Skeletal muscle satellite cell (primary cell): ENCODE measurements around a stretch of chr1.

DNA sequence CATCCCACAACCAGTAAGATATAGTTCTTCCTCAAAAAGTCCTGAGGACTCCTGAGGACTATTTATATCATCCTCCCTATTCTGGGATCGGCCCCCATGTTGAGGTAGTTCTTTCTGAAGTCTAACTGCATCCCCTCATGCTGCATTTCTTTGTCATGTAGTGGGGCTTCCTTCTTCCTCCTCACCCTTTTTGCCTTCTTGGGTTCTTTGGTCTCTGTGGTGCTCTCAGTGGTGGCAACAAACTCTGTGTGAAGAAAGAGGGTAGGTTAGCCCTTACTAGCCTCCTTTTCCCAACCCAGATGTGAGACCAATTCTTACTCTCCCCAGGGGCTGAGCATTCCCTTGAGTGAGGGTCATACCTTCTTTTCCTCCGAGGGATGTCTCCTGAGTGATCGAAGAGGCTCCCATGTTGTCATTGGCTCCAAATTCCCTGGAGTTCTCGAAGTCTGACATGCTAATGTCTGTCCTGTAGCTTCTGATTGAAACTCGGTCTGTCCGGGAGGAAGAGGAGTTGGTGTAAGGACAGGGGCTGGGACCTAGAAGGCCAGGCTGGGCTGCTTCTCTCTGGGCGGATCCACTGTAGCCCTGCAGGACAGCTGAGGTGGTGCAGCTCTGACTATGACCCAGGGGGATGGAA, 9.7 kb upstream of the FCMR start:
- CAGE, long polyA plus RNA = no peak

DNA sequence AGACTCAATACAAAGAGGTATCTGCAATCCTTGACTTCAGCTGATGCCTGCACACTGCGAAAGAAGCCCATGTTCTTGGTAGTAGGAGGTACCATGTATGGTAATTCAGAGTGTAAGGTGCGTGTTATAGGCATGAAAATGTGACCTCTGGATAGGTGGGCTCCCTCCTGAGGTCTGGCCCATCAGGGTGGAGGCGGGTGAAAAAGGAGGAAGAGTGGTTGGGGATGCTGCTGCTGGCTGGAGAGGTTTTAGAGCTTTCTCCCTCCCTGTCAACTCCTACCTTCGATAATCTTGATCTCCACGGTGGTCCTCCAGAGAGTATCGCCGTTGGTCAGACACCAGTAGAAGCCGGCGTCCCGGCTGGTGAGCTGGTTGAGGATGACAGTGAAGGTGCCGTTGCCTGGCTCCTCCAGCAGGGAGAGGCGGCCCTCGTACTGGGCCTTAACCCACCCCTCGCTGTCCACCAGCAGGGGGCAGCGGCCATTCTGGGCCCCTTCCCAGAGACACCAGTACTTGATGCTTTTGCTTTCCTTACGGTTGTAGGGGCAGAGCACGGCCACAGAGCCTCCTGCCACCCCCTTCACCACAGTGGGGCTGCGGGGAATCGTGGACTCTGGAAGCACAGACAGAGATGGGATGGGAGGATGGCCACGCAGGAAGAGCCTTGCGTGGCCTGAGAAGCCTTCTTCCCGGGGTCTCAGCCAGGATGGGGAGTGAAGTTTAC, 10.9 kb downstream of the PIGR start:
- CAGE, long polyA plus RNA = no peak

GRCh38 chr1:207021542-207022672, 10.6 kb downstream of the C1orf116 start:
- CAGE, long polyA plus RNA = no peak

- CAGE, long polyA plus RNA = no peak
Measured at GRCh38 chr1:207042841-207043664, 8.0 kb downstream of the YOD1 start.

- CAGE, long polyA plus RNA = no peak
Measured at GRCh38 chr1:207483672-207483871, 12.4 kb upstream of the CR1 start.

DNA sequence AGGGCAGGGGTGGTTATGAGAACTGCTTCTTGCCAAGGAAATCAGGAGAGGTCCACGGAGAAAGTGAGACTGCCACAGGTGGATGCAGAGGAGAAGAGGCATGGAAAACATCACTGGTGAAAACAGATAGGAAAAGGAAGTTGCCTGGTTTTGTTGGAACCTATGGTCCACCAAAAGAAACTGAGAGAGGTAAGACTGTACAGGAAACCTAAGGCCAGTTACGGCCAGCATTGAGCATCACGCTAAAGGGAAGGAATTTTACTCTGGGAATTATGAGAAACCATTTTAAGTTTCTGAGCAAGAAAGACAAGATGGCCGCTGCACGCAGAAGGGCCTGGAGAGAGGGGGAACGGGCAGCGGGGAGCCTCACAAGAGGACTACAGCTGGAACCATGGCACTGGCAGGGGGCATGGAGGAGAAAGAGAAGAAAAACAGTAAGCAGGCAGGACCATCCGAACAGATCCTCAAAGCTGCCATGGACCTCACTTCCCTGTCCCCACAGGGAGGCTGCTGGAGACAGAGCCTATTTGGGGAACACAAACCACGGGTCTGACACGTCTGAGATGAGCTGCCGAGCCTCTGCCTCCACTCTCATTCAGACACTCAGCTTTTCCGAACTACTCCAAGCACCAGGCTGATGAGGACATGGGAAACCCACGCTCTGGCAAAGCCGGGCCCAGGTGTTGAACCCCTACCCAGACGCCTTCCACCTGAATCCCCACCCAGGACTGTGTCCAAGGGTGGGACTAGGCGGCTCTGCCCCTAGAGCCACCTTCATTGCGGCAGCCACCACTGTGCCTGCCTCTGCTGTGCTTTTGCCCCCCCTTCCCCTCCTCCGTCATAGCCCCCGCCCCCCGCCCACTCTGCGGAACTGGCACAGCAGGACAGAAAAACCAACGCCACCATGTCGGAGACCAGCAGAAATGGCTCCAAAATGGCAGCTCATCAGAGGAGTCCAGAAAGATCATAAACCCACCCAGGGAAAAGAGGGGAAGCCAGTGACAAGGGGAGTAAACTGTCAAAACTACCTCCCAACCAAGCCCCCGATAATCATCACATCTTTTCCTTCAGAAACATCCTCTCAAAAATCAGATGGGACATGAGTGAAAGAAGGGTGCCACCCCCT, 69.0 kb downstream of the CD46 start:
- CAGE, long polyA plus RNA = no peak

DNA sequence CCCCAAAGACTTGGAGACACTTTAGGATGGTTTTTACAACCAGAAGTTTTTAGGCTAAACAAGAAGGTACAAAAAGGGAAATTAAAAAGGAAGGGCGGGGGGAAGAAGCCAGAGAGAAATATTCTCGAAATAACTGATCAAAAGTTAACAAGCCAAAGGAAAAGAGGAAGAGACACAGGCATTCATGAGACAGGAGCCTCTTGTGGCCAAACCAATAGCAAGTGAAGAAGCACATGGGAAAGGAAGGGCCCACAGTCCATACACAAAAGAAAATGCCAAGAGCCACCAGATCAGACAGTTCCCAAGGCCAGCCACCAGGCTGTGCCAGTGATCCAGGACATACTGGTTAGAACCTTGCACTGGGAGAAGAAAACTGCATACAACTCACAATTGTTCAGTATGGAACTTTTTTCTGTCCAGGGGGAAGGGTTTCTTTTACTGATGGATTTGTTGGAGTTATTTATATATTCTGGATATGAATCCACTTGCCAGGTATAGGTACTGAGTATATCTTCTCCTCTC, 76.7 kb downstream of the CD46 start:
- CAGE, long polyA plus RNA = no peak

GRCh38 chr1:207848052-207848901, 62.6 kb downstream of the CD34 start:
- CAGE, long polyA plus RNA = no peak

DNA sequence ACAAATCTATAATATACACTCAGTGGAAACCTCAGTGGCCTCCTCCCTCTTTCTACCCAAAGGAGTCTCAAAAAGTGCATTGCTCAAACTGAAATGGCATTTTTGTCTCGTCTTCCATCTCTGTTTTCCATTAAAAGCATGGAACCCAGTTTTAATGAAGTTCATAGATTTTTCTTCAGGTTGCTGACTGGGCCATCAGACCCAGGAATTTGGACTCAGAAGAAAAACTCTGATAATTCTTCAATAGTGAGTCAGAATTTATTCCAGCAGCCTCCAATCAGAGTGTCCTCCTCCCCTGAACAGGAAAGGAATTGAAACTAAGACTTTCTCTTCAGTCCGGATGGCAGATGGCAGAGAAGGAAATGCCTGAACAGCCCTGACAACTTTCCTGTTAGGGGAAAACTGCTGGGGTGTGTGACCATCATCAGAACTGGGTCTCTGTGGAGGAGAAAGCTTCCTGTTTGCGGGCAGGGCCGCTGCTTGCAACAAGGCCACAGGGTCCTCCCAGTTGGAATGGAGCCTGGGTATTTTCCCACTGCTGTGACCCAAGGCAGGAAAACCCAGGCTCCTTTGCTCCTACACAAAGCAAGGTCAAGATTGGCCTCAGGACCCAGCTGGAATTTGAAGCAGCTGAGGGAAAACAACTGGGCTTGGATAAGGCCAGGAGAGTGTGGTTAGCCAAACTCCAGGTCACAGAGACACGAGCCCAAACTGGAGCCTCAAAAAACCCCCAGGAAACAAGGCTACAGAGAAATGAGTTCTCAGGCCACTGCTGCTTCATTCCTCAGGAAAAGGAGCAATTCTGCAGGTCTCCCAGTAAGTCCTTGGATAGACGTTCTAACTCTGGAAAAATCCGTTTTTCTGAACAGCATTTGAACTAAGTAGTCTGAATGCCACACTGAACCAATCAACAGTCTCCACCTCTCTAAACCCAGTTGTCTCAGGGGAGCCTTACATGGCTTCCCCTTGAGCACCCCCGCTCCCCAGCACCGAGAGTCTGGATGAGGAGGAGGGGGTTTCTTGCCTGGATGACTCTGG, 20.6 kb downstream of the CD34 start:
- CAGE, long polyA plus RNA = no peak

DNA sequence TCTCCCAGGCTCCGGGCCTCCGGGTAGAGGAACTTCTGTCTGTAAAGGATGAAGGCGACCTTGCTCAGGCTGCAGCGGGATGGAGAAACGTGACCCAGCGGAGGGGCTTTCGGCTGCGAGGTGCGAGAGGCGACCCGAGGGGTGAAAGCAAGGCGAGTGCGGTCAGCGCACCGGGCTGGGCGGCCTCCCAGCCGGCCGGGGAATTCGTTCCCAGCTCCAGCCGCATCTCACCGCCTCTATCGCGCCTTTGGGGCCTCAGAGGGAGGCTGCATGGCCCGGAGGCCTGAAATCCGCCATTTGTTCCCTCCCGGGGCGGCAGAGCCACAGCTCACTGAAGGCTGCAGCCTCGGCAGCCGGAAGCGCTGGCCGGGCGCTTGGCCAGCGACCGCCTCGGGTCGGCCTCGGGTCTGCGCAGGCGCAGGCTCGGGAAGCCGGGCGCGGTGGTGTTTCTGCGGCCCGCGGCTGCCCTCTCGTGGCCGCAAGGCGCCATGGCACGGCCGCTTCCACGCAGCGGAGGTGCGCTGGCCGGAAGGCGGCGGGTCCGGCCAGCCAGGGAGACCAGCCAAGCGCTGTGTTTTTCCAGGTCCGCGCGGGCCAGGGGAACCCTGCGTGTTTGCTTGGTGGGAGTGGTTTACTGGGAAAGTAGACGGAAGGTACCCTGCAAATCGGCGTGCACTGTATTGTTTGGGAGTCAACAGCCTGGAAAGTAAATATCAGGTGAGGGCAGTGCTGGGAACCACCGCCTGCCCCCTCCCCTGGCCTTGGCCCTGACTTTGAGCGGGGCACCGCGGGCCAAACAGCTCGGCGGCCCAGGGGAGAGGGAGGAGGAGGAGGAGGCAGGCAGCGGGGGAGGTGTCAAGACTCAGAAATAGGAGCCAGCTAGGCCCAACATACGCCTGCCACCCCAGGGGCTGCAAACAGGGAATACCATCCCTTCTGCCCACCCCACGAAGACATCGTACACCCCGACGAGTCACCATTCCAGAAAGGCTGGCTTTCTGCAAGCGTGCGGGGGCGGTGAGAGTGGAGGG, 52.6 kb upstream of the CD34 start:
- CAGE, long polyA plus RNA = no peak

DNA sequence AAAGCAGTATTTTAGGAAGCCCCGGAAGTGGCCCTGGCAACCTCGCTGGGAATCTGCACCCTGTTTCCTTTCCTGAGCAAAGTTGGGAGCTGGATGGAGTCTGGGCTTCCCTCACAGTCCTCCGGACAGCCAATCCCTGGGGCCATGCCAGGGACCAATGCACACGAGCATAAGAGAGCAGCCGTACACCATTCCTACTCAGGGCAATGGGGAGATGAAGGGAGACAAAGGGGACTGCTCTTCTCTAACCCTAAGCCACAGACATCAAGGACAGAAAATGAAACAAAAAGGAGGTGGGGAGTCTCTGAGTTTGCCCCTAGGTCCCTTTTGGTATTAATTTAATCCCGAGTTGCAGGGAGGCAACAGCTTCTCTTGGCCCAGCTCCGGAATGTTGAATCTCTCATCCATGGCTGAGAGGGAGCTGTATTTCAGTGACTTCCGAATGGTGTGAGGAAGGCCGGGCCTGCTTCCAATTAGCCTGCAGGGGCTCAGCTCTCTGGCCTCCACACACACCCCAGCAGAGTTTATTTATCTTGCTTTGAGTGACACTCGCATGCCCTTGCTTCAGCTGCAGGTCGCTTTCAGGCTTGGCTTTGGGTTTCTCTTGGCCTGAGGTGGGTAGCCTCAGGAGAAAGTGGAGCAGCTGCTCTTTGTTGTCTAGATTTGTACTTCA, 154.0 kb downstream of the PLXNA2 start:
- CAGE, long polyA plus RNA = no peak

DNA sequence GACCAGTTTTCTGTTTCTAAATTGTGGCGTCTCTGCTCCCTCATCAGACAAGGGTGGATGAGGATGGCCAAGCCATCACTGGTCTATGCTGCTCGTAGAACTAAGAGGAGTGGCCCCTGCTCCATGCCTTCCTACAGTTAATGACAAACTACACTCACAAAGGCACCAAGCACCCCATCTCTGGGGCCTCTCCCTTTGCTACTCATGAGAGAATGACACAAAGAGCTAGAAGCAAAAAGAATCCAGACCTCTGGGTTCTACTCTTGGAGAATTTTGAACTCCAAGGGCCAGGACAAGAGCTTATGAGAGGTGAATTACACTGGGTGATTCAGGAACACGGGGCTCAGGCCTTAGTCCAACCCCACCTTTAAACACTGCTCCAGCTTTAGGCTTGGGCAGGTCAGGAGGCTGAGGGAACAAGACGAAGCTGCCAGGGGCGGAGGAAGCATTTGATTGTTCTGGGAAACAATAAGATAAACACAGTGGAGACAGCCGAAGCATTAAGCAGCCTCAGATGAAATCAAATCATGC, 93.5 kb downstream of the PLXNA2 start:
- CAGE, long polyA plus RNA = no peak

DNA sequence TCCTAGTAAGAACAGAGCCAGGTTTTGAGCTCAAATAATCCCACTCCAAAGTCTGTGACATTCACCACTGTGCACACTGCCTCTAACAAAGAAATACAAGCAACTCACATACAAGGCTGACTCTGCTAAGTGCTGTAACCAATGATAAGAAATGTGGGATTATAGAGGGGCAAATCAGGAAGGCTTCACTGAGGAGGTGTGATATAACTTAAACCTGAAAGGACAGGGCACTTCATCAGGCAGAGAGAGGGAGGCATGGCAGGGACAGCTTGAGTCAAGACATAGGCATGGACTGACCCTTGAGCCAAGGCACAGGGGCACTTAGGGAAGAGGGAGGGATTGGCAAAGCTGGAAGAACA, 81.4 kb downstream of the PLXNA2 start:
- CAGE, long polyA plus RNA = no peak

GRCh38 chr1:208165524-208166193, 78.5 kb downstream of the PLXNA2 start:
- CAGE, long polyA plus RNA = no peak

- CAGE, long polyA plus RNA = no peak
Measured at GRCh38 chr1:208198129-208198747, 45.9 kb downstream of the PLXNA2 start.

- CAGE, long polyA plus RNA = no peak
Measured at GRCh38 chr1:208204091-208204920, 39.9 kb downstream of the PLXNA2 start.

DNA sequence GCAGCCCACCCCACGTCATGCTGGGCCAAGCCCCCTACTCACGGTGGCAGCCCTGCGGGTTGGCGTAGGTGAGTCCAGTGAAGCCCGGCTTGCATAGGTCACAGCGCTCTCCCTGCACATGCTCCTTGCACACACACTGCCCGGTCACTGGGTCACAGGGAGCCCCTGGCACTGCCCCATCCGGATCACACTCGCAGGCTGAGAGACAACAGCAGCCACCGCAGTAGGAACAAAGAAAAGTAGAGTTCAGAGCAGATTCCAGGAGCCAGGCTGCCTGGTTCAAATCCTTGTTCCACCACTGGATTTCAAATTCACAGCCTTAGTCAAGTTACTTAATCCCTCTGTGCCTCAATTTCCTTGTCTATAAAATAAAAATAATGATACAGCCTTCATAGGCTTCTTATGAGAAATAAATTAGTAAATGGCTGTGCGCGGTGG, 24.2 kb downstream of the LAMB3 start:
- CAGE, long polyA plus RNA = no peak

- CAGE, long polyA plus RNA = no peak
Measured at GRCh38 chr1:209642293-209642649, 10.0 kb downstream of the LAMB3 start.

GRCh38 chr1:209659809-209660527, 7.7 kb upstream of the LAMB3 start:
- CAGE, long polyA plus RNA = no peak

GRCh38 chr1:209678350-209678755, 3.1 kb downstream of the G0S2 start:
- CAGE, long polyA plus RNA = no peak